Measurements from ENCODE around the gene KLKB1.

GRCh38 chr4:186050186-186050579 lies 18.8 kb upstream of the TLR3 start:
- PRO-cap = no peak
- CAGE, long polyA plus RNA = no peak

- PRO-cap = no peak
- CAGE, long polyA plus RNA = no peak
Observed at GRCh38 chr4:186051165-186051519, 17.8 kb upstream of the TLR3 start.

DNA sequence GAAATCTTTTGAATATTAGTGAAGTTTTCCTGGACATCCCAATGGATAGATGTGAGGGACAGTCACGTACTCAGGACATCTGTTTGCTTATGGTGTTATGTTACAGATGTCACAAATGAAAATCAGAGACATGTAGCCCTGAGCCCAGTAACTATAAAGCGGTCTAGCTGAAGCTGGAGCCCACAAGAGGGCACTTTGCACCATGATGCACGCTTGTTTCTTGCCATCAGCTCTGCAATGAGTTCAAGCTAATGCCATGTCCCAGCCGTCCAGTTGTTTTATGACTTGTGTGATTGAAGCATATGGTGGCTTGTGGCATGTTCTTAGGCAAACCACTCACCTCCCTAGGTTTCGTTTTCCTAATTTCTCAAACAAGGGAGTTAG lies 947 bp upstream of the TLR3 start:
- PRO-cap = no peak
- CAGE, long polyA plus RNA = no peak

DNA sequence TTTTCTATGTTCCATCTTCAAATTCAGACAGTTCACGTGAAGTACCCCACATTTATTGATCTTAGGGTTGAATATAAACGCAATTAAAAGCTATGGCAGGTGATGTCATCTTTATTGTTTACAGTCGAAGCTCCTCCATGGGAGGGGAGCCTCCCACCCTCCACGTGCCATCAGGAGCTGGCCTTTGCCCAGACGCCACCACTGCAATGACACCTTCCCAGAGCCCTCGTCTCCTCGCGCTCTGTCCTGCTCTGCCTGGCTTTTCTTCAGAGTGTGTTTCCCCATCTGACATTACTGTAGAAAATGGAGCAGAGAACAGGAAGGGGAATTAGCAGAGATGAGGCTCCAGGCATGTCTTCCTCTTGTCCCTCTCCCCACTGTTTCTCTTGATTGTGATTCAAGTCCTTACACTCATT lies 18.8 kb upstream of the CYP4V2 start:
- PRO-cap = no peak
- CAGE, long polyA plus RNA = no peak

DNA sequence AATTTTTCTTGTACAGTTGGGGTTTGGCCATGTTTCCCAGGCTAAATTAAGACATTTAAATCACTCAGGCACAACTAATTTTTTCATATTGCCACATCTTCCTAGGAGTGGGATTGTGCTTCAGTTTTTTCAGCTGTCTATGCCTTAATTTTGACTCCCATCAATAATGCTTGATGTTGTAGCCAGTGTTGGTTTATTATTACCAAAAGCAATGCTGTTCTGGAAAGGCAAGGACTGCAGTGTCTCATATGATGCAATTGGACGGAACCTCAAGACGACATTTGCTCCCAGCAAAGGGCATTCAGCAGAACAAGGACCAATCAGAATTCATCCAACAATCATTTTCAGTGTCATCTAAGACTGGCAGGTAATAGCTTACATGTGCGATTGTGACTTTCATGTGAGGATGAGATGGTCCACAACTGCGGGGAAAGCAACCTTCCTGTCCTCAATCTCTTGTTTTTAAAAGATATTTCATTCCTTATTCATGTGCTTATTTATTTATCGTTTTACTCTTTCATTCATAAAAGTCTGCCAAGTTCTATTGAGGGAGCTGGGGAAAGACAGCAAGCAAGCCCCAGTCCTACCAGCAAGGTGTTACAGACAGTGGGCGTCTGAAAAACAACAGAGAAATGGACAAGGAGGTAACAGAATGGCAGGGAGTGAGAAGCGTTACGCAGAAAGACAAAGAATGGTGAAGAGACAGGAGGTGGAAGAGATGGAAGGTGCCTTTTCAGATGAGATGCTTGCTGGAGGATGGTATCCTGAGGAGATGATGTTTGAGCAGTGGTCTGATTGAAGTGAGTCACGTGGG lies 11.4 kb upstream of the KLKB1 start:
- PRO-cap = no peak
- CAGE, long polyA plus RNA = no peak

DNA sequence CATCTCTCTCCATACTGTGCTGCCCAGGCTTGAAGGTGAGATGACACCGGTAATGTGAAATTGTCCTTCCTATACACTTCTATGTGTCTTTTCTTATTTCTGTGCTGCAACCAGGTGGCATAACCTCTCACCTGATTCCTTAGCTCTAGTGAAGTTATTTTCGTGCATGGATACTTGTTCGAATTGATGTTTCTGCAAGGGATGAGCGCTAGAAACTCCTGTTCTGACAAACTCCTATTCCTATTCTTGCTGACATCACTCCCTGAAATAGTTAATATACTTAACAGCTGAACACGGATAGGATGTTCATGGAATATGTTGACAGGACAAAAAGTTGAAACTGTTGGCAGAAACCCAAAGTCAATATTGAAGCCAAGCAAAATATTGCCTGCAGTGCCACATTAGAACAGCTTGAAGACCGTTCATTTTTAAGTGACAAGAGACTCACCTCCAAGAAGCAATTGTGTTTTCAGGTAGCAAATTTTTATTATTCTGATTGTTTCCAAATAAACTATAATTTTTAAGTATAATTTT lies at the start of gene KLKB1:
TSS of gene KLKB1 (plus strand) at position 393 of the 534 bp plus-strand sequence.
- PRO-cap = no peak
- CAGE, long polyA plus RNA = no peak

- PRO-cap = no peak
- CAGE, long polyA plus RNA = no peak
Observed at GRCh38 chr4:186266718-186267116, 728 bp downstream of the F11 start.

GRCh38 chr4:186267117-186267381 lies 1.1 kb downstream of the F11 start:
- PRO-cap = no peak
- CAGE, long polyA plus RNA = no peak

DNA sequence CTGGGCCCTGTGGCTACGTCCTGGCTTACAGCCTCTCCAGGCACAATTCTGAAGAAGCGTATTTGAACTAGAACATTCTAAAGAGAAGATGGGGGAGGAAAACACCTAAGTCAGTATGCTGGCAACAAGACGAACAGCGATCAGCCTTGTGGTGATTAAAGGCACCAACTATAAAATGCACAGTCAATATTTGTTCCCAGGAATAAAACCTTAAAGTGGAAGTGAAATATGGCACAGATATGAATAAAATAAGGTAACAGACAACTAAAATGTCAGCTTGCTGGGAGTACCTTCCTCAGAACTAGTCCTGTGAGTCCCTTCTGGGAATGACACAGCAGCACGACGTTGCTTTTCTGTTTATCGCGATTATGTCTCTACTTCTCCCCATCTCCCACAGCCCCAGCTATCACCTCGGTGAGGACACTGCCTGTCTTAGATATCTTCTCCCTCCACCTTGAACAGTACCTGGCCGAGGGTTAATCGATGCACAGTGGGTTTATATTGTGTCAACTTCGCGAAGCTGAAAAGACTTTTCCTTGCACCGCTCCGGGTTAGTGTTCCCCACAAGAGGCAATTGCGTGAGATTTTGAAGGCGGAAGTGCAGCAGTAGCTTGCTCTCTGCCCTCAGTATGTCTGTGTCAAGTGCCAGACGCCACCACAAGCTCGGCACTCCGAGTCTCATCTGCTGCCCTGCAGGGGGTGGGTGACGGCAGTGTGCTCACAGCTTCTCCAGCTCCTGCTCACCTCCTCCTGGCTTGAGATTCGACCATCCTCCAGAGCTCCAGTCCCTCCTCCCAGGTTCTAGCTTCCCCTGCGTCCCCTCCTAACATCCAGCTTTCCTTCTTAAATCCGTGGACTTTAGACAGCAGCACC lies 17.4 kb downstream of the MTNR1A start:
- PRO-cap = no peak
- CAGE, long polyA plus RNA = no peak

GRCh38 chr4:186611173-186611887 lies 56.0 kb upstream of the MTNR1A start:
- PRO-cap = no peak
- CAGE, long polyA plus RNA = no peak

GRCh38 chr4:186684559-186685388 lies 38.9 kb downstream of the FAT1 start:
- PRO-cap = no peak
- CAGE, long polyA plus RNA = no peak

DNA sequence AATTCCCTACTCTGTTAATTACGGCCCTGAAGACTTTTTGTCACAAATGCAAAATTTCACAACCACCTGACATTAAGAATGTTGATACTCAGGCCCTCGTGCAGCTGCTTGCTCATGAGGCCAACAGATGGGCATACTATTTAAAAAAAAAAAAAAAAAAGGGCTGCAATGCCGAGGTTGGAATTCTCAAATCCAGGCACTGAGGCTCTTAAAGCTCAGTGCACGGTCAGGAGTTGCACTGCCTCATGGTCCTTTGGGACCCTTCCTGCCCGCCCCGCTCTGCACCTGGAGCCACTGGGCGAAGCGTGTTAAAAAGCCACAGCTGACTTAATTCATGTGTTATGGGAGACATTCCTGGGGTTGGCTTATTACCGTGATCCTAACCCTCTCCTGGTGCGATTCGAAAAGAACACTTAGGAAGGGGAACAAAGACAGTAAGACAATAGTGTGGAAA lies 34.3 kb upstream of the FAT1 start:
- PRO-cap = no peak
- CAGE, long polyA plus RNA = no peak

GRCh38 chr4:186901111-186901437 lies 177.4 kb upstream of the FAT1 start:
- PRO-cap = no peak
- CAGE, long polyA plus RNA = no peak

DNA sequence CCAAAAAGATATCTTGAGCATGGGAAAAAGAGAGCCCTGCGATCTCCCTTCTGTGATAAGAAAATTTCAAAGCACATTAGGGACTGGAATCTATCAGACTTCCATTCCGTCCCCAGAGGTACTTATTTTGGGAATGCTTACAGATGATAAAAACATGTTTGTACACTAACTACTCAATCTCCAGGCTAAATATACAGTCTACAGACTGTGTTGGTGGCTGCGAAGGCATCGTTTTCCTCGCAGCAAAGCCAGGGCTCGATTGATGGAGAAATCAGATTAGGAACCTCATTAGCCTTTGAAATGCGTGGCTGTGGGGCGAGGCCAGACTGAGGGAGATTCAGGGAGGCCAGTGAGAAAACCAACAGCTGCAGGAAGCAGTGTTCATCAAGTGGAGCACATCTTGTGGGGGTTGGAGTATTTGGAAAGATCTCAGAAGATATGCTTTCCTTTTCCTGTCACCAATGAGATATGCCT lies 224.8 kb upstream of the FAT1 start:
- PRO-cap = no peak
- CAGE, long polyA plus RNA = no peak

DNA sequence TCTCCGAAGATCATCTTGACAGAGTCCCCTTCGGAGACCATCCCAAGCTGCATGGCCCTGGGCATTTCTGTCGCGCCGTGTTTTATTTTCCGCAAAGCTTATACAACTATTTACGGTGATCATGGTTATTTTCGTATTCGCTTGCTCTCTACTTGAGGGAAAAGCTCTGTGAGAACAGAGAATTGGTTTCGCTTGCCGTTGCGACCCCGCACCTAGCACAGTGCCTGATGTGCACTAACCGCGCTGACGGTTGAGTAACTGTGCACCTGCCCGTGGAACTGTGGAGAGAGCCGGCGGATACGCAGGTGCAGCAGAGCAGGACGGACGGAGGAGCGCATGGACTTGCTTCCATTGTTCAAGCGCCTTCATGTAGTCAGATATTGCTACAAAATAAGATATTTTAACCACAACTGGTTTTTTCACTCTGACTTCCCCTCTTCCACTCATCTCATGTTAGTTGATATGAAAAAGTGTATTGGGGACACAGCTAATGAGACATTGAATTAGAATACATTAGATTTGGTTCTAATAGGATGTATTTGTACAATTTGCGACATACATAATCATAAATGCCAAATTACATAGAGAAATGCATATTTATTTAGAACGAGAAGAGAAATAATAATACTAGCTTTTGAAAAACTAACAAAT lies 416.2 kb downstream of the TRIML1 start:
- PRO-cap = no peak
- CAGE, long polyA plus RNA = no peak

- PRO-cap = no peak
- CAGE, long polyA plus RNA = no peak
Observed at GRCh38 chr4:189810735-189811268, 129.9 kb upstream of the FRG1 start.

All from B cell (primary cell).